ENCODE data around the gene SALL2.

DNA sequence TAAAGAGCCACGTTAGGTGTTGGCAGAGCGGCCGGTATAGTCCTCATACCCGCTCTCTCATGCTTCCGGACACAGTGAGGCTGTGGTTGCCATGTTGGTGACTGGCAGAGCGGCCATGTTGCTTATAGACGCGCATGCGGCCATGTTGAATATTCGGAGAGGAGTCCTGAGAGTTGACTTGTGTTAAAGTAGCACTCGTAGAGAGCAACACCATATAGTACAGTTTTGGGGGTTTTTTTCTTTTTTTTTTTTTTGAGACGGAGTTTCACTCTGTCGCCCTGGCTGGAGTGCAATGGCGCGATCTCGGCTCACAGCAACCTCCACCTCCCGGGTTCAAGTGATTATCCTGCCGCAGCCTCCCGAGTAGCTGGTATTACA is 251 bp upstream of the METTL3 start:
- PRO-cap = bidirectional peak, plus-strand start at position 152 of the sequence, minus-strand start outside the sequence
- RAMPAGE, long total RNA = no peak
- RRBS = 0% methylated on average over 3 of the region's 19 CpGs

DNA sequence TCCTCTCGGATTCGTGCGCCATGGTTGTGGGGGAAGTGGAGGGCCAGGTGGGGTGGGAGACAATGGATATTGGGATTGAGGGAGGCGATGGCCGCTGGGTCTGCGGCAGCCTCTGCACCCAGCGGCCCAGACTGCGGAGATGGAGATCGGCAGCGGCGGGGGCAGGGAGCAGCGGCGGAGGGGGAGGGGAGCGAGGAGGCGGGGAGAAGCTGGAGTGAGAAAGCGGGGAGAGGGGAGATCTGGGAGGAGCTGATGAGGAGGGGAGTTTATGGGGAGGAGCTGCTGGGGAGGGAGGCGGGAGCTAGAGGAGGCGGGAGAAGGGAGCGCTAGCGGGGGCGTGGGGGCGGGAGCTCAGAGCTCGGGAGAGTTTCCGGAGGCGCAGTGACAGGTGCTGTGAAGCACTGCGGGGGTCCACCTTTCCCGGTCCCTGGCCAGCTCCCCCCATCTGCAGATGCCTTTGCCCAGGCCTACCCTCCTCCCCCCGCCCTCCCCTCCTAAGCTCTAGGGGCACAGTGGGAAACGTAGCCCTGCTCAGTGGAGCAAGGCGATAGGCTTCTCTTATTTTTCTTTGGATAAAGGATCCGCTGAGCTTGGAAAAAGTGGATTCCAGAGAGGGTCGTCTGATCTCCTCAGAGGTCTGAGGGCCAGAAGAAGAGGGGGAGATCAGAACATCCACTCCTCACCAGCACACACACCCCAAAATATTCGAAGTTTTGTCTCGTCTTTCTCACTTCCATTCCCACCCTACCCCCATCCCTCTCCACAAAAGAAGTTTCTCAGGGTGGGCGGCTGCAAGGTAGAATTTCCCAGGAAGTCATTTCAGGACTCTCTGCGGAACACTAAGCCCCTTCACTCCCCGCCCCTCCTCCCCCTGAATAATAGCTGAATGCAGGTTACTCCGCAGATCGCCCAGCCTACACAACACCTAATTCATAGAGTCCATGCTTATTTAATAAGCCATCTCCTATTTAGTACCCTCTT is at the start of gene SALL2:
Gene SALL2, minus strand, starts transcription at position 241 of the 981 bp plus-strand sequence.
- PRO-cap = bidirectional peak, plus-strand start at position 354 of the sequence, minus-strand start at position 141 of the sequence
- RAMPAGE, long total RNA = no peak
- RRBS = 2% methylated on average over 4 of the region's 39 CpGs

DNA sequence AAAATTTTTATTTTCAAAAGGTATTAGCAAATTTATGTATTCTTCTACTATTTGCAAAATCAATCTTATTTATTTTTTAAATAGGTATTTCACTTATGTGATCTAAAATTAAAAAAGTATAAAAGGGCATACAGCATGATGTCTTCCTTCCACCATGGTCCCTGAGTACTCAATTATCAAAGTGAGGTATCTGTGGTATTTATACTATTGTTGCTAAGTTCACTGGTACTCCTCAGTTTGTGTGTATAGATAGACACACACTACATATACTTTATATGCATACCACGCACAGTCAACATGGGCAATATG is 63.4 kb upstream of the OR4E1 start:
- PRO-cap = no peak
- RAMPAGE, long total RNA = no peak
- RRBS = no CpG with 5 or more reads among the region's 1 CpG

DNA sequence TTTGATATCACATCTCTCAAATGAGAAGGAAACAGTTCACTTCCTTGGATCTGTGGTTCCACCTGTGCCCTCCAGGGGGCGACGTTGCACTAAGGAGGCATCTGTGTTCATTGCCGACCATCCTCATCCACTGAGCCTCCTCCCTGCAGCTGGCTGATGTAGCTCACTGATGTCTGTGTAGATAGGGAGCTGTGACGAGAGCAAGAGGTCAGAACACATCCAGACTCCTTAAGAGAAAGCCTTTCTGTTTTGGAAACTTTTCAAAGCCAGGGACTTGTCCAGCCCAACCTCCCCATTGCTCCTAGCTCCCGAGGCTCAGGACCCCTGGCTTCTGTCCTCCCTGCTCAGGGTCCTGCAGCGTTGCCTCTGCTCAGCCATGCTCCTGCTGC is 172.8 kb upstream of the OR4E1 start:
- PRO-cap = no peak
- RAMPAGE, long total RNA = no peak
- RRBS = no CpG with 5 or more reads among the region's 6 CpGs

GRCh38 chr14:21902642-21902919 is 229.0 kb upstream of the OR4E1 start:
- PRO-cap = no peak
- RAMPAGE, long total RNA = no peak
- RRBS = no CpG with 5 or more reads among the region's 2 CpGs

DNA sequence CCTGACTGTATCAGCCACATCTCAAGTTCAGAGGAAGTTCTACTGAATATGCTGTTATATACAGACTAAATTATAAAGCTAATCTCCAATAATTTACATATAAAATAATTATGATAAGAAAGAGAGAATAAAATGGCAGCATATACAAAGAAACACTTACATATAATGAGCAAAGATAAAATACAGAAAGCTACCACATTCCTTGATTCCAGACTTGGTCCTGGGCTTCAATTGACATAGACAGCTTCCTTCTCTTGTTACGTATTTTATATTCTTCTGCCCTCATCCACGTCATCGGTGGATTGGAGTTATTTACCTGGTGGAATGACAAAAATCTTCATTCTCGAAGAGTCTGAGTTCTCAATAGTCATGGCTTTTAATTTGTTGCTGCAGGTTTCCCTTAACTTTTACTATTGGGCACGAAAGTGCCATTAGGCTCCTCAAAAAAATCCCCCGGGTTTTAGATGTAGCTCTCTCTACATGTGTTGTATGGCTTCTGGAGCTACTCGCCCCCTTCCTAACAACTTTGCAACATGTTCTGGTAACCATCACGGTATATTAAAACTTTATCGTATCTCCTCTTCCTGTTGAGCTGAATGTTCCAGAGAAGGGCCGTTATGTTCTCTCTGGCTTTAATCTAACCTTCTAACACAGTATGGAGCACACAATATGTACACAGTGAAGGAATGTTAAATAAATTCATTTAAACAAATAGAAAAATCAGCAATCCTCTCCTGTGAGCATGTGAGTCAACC is 319.2 kb upstream of the OR4E1 start:
- PRO-cap = no peak
- RAMPAGE, long total RNA = no peak
- RRBS = no CpG with 5 or more reads among the region's 10 CpGs

DNA sequence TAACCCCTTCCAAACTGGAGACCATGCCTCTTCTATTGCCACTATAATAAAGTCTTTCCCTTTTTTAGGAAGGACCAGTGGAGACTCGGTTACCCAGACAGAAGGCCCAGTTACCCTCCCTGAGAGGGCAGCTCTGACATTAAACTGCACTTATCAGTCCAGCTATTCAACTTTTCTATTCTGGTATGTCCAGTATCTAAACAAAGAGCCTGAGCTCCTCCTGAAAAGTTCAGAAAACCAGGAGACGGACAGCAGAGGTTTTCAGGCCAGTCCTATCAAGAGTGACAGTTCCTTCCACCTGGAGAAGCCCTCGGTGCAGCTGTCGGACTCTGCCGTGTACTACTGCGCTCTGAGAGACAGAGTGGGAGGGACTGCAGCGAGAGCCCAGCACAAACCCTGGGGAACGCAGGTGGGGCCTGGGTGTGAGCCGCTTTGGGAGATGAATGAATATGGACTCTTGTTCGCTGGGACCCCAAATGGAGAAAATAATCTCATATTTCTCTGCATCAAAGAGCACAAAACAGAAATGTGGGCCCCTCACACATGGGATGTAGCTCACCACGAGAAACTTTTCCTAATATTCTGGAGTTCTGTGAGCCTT is 329.8 kb upstream of the OR4E1 start:
- PRO-cap = no peak
- RAMPAGE, long total RNA = no peak
- RRBS = no CpG with 5 or more reads among the region's 11 CpGs

DNA sequence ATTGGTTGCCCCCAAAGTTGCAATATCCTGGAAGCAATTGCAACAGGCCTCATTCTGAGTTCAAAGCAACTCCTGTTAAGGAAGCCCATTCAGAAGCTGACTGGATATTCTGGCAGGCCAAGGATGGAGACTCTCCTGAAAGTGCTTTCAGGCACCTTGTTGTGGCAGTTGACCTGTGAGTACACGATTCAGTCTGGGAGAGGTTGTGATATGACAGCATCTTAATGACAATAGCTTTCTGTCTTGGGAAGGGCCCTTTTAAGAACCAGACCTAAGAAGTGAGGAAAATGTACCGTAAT is 420.8 kb downstream of the DAD1 start:
- PRO-cap = no peak
- RAMPAGE, long total RNA = no peak
- RRBS = no CpG with 5 or more reads among the region's 2 CpGs

DNA sequence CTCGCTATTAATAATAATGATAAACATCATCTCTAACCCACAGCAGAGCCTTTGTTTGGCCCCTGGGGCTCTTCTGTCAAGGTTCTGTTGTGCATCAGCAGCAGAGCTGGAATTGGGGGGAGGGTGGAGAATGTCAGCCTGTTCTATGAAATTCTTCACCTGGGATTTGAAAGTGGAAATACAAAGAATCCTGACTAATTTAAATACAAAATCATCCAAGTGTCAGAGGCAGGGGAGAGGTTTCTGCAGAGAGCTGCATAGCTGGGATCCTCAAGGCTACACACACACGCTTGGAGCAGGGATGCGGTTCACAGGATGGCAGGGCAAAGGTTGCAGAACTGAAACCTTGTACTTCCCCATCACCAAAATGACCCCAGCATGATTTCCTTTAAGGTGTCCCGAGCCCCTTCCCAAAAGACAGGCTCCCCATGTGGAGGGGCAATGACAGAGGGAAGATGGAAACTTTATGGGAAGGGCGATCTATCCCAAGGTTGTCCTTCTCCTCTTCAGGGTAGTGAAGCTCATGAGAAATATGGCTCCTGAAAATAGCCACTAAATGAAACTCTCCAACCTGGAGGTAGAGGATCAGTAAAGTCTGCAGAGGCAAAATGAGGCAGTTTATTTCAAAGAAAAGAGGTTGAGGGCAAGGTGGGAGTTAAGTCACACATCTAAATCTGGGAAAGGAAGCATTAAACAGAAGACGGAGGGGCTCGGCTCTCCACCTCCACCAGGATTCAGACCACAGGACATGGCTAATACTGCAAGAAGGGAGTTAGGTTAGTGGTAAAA is 71.6 kb downstream of the DAD1 start:
- PRO-cap = no peak
- RAMPAGE, long total RNA = no peak
- RRBS = no CpG with 5 or more reads among the region's 7 CpGs

- PRO-cap = no peak
- RAMPAGE, long total RNA = no peak
- RRBS = no CpG with 5 or more reads among the region's 8 CpGs
These were observed 37.4 kb downstream of the DAD1 start for GRCh38 chr14:22551476-22552121.

GRCh38 chr14:22565659-22566137 is 23.3 kb downstream of the DAD1 start:
- PRO-cap = no peak
- RAMPAGE, long total RNA = no peak
- RRBS = no CpG with 5 or more reads among the region's 3 CpGs

DNA sequence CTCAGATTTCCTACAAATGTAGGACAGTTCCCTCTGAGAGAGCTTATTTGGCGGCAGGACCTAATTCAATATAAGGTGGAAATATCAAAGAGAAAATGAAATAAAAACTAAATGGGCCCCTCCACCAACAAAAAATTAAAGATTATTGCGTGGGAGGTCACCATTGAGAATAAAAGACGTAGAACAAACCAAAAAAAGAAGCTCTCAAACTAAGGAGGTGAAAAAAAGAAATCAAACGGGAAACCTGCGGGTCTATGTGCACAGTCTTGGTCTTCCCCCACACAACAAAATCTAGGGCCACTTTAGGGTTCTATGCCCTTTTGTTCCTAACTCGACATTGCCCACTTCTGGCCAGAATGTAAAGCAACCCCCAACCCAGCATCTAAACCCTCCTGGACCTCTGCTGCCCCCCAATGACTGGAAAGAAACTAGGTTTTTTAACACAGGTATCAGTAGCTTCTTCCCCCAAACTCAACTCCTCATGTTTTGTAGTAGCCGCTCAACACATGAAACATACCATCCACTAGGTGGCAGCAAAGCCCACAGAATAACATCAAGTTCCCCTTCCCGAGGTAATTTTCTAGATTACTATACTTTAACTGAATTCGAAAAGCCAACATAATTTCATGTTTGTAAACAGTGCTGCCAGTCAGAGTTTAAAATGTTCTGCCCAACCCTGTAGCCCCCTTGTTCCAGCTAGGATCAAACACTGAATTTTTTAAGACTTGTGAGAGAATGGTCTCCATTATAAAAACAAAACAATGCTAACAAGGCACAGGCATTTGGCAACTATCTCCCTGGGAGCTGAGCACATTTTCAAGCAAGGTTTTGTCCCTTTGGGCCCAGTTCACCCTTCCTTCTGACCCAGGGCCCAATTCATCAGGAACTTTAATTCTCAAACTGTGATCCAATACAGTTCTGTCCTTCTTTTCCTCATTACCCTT is 18.7 kb downstream of the DAD1 start:
- PRO-cap = no peak
- RAMPAGE, long total RNA = no peak
- RRBS = no CpG with 5 or more reads among the region's 9 CpGs

DNA sequence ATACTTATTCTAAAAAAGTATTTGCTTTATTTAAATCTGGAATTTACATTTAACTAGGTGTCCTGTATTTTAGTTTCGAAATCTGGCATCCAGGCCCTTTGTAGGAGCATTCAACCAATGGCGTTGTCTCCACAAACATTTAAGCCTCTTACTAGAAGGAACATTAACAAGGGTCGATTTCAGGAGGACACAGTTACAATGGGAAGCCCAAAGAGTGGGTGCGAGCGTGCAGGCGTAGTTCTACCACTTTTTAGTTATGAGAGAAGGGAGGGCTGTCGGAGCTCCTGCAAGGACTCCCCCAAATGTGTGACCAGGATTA is 402 bp upstream of the ABHD4 start:
- PRO-cap = no peak
- RAMPAGE, long total RNA = no peak
- RRBS = no CpG with 5 or more reads among the region's 7 CpGs

DNA sequence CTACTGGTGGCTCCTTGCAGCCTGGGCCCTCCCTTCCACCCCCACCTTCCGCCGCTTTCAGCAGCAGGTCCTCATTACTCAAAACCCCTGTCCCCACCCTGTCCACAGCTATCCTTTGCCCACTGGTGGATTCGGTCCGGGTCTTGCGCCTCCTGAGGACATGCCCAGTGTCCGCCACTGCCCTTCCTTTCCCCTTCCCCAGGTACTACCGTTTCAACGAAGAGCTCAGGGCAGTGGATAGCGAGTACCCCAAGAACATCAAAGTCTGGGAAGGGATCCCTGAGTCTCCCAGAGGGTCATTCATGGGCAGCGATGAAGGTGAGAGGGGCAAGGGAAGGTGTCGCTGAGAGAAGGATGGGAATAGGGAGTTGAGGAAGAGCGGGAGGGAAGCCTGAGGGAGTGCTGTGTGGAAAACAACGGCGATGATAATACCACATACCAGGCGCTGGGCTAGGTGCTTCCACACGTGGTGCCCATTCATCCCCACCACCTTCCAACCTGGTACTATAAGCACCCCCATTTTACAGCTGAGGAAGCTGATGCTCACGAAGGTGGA is 8.7 kb downstream of the MMP14 start:
- PRO-cap = no peak
- RAMPAGE, long total RNA = no peak
- RRBS = no CpG with 5 or more reads among the region's 17 CpGs

GRCh38 chr14:22926019-22927150 is 2.8 kb downstream of the PRMT5 start:
- PRO-cap = no peak
- RAMPAGE, long total RNA = no peak
- RRBS = no CpG with 5 or more reads among the region's 11 CpGs

DNA sequence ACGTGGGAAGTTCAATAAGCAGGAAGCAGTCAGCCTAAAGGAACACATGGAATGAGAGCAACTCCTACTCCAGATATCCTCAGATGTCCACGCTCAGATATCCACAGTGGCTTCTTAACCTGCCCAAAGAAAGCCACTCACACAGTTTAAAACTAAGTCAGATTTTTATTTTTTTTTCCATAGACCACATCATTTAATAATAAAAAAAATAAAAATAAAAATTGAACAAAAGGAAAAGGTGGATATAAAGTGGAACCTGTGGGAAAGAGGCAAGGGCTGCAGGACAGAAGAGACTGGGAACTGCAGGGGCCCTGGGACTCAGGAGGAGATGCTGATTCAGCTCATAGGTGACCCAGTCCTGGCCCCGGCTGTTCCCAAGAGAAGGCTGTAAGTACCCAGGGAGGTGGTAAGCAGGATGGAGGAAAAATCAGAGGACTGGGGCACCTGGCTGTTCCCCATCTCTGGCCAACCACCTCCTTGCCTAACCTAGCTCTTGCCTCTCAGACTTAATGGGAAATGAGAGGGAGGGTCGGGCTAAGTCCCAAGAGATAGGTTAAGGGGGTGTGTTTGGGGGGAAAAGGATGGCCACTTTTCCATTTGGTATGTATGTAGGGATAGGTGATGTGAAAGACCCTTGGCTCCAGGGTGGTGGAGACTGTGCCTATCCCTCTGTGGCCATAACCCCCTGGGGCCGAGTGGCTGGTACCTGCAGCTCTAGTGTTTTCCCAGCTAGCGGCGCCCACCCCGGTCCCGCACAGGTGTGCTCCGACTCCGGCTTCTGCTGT is 1.3 kb upstream of the CDH24 start:
- PRO-cap = no peak
- RAMPAGE, long total RNA = no peak
- RRBS = no CpG with 5 or more reads among the region's 11 CpGs

GRCh38 chr14:23068886-23069287 is 11.6 kb upstream of the CDH24 start:
- PRO-cap = no peak
- RAMPAGE, long total RNA = no peak
- RRBS = no CpG with 5 or more reads among the region's 4 CpGs

DNA sequence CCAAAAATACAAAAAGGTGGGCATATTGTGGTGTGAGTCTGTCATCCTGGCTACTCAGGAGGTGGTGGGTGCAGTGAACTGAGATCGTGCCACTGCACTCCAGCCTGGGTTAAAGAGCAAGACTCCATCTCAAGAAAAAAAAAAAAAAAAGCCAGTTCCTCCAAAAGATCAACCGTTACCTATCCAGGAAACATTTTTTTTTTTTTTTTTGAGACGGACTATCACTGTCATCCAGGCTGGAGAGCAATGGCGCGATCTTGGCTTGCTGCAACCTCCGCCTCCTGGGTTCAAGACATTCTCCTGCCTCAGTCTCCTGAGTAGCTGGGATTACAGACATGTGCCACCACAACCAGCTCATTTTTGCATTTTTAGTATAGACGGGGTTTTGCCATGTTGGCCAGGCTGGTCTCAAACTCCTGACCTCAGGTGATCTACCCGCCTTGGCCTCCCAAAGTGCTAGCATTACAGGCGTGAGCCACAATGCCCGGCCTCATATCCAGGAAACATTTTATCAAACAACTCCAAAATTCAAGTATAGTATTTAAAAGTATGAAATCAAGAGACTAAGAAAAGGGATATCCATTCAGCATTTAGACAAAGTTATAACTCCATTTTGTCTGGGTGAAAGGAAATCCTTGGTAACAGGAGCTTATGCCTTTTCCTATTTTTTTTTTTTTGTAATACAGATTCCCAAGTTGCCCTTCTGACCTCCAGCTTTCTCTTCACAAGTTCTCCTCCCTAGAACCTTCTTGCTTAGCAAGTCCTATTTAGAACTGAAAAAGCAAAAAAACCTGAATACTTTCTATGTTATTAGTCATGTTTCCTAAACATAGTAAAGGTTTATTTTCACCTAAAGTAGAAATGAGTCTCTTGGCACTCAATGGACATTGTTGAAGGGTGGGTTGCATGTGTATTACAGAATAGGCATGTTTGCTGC is 3.2 kb downstream of the ACIN1 start:
- PRO-cap = no peak
- RAMPAGE, long total RNA = no peak
- RRBS = no CpG with 5 or more reads among the region's 10 CpGs

DNA sequence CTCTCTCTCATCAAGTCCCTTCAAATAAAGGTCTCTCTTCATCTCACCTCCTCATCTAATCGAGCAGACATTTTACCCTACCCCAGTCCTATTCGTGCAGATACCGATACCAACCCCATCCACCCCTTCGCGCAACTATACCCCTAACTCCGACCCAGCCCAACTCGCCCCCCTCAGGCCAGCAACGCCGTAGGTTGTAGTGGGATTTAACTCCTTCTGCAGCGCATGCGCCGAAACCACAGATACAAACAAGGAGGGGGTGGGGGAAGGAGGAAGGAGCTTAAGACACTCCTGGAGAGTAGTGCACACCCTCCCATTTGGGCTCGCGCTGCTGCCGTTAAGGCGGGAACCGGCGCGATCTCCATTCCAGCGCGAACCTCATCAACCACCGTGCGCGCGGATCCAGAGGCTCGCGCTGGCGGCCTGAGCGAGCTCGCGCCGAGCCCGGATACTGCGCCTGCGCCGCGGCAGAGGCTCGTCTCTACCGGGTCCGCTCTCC is 441 bp downstream of the ACIN1 start:
- PRO-cap = bidirectional peak, plus-strand start at position 251 of the sequence, minus-strand start at position 186 of the sequence
- RAMPAGE, long total RNA = no peak
- RRBS = 1% methylated on average over 19 of the region's 40 CpGs

DNA sequence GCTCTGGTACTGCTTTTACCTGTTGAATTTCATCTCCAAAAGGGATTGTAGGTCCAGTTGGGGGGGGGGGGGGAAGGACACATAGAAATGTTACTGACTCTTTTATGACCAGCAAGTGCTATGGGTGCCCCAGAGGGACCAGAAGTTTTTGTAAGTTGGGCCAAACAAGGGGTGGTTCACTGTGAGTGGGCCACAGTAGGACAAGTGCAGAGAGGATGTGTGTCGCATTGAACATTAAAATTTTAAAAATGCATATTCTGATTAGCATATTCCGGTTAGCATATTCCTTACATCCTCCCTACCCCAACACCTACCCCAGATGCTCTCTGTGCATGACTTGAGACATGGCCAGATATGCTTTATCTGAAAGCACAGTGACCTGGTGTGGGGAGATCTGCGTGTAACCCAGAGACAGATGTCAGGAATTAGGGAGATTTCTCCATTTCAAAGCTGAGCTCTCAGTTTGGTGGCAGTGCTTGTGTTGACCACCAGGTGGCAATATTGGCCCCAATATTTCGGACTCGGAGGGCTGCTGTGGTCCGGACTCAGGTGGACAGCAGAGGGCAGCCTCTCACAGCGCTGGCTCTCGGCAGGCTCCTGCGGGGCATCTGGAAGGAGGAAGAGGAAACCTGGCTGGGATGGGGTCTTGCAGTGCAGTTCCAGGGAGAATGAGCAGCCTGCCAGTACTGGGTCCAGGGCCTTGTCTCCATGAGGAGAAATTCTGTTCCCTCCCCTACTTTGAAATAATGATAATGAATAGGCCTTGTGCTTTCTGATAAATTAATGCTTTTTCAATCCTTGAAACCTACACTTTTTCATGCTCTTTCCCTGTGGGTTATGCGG is 1.6 kb upstream of the CEBPE start:
- PRO-cap = no peak
- RAMPAGE, long total RNA = no peak
- RRBS = no CpG with 5 or more reads among the region's 10 CpGs